Uterus (tissue), 7 donors: ENCODE measurements around the genes MAPRE2, MOCOS and CELF4.

DNA sequence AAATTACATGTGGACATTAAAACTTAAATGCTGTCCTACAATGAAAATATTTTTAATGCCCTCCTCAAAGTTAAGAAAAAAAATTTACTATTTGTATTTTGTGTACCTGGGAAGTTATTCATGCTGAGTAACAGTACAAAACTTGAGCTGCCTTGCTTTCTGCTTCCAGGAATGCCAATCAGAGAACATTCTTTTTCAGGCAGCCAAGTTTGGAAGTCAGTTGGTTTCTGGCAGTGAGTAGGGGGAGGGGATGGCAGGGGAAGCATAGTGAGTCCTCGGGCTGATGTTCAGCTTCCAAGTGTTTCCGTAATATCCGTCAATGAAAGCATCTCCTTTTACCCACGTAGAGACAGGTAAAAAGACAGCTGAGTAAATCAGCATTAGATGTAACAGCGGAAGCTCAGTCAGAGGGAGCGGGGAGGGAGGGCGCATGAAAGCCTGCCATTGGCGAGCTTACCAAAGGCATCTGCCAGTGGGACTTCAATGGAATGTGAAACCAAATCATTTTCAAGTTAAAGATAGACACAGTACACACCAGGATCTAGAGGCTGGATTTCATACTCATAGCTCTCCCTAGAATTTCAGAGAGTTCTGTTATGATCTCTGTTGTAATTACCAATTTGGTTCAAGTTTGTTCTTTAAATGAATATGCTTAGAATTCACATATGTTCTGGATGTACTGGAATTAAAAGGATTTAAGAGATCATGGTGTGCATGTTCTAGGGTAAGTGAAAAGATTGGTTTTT, 117.1 kb upstream of the DTNA start:
- PRO-cap, 4 experiments: peak in 3 of 4 experiments; most common plus-strand start position 236 of the sequence (in 1)
- RAMPAGE, long total RNA, 2 experiments: start-site peak on the plus strand in 1 of 2 experiments, centred at position 521 of the sequence, 12 reads per replicate
- RRBS: no CpG with 5 or more reads among the region's 8 CpGs

DNA sequence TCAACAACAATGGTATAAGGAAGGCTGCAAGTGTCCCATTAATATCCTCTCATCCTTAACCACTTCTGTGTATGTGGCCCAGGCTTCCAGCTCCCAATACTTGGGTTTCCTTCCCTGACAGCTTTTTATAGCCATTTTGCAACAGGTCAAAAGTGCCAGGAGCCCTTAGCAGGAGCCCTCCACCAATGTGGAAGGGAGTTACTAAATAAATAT, 84.2 kb upstream of the MAPRE2 start:
- PRO-cap, 4 experiments: no peak in any of the 4 experiments
- RAMPAGE, long total RNA, 2 experiments: no peak in any of the 2 experiments

GRCh38 chr18:34976766-34977213, 64.4 kb upstream of the MAPRE2 start:
- PRO-cap, 4 experiments: peak in 4 of 4 experiments; most common plus-strand start chr18:34977056 (in 4); most common minus-strand start chr18:34976942 (in 3)
- RAMPAGE, long total RNA, 2 experiments: no peak in any of the 2 experiments
- RRBS: 2% methylated on average over 17 of the region's 42 CpGs

- PRO-cap, 4 experiments: no peak in any of the 4 experiments
- RAMPAGE, long total RNA, 2 experiments: no peak in any of the 2 experiments
- RRBS: no CpG with 5 or more reads among the region's 2 CpGs
Measured at GRCh38 chr18:35030228-35030610, 11.0 kb upstream of the MAPRE2 start.

DNA sequence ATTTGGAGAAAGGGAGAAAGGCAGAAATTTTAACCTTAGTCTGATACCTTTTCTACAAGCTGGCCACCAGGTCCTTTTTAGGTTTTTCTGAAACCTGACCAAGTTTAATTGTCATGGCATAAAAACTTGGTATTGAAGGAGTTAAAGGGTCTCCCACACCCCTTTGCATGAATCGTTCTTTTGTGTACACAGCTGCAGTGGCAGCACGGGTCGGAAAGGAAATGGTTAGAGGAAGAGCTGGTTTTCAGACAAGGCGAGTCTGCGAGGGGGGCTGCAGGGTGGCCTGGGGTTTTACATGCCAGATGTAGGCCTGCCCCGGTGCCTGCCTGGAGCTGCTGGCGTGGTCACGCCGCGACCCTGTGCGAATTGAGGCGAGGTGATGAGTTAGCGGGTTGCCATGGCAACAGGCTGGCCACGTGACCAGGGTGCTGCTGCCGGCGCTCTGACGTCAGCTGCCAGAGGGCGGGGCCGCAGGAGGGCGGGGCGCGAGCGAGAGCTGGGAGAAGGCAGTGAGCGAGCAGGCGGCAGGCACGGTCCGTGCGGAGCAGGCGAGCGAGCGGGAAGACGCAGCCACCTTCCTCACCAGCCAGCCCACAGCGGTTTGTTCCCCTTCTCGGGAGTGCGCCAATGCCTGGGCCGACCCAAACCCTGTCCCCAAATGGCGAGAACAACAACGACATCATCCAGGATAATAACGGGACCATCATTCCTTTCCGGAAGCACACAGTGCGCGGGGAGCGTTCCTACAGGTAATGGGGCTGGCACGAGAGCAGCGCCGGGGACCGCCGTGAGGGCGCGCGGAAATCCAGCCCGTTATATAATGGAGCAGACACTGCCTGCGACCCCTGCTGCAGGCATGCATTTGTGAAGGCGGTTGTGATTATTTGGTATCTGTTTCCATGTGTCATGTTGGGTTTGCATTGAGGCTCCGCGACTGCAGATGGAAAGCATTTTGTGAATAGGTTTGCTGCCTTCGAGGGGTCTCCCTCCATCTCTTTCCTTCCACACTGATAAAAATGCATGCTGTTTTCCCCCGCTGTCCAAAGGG, at the start of gene MAPRE2:
Gene MAPRE2, plus strand, starts transcription at position 501 of the 1,048 bp plus-strand sequence.
- PRO-cap, 4 experiments: peak in 4 of 4 experiments; most common plus-strand start position 531 of the sequence (in 3); most common minus-strand start position 354 of the sequence (in 2)
- RAMPAGE, long total RNA, 2 experiments: start-site peak on the plus strand in 1 of 2 experiments, centred at position 516 of the sequence, 435 reads per replicate
- RRBS: under 1% methylated on average over 13 of the region's 58 CpGs

- PRO-cap, 4 experiments: no peak in any of the 4 experiments
- RAMPAGE, long total RNA, 2 experiments: no peak in any of the 2 experiments
- RRBS: no CpG with 5 or more reads among the region's 5 CpGs
Measured at GRCh38 chr18:35083223-35083813, 42.1 kb downstream of the MAPRE2 start.

DNA sequence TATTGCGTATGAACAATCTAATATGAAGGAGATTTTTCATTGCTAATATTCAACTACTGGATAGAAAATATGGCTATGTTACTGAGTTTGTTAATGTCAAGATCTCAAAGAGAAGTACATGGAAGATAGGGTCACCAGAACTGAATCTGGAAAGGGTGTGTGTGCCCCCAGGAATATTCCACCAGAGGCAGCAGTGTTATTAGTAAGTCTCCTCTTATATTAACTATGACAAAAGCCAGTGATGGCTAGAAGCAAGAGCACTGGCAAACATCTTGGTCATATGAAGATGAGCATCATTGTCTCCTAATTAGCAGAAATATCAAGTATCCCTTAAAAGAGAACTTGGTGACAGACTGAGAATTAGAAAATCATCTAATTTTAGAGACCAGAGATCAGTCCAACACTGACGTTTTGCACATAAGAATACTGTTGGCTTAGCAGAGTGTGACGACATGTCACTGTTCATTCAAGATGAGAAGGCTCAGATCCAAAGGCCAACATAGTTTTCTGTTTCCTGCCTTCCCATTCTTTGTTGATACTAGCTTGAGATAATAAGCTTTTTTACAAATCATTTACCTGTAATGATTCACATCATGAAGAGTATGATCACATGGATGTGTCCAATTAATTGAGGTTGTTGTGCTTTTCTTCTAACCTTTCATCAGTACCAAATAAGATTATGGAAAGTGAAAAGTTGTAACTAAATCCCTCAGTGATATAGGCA, 44.3 kb downstream of the MAPRE2 start:
- PRO-cap, 4 experiments: no peak in any of the 4 experiments
- RAMPAGE, long total RNA, 2 experiments: no peak in any of the 2 experiments
- RRBS: no CpG with 5 or more reads among the region's 3 CpGs

- PRO-cap, 4 experiments: no peak in any of the 4 experiments
- RAMPAGE, long total RNA, 2 experiments: no peak in any of the 2 experiments
- RRBS: no CpG with 5 or more reads among the region's 2 CpGs
Measured at GRCh38 chr18:35172425-35172982, 68.3 kb upstream of the ZNF397 start.

DNA sequence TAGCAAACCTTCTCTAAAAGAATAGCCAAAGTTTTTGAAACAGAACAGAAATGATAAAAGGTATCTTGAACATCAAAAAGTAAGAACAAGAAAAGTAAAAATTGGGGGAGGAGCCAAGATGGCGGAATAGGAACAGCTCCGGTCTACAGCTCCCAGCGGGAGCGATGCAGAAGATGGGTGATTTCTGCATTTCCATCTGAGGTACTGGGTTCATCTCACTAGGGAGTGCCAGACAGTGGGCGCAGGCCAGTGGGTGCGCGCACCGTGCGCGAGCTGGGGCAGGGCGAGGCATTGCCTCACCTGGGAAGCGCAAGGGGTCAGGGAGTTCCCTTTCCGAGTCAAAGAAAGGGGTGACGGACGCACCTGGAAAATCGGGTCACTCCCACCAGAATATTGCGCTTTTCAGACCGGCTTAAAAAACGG, 35.1 kb upstream of the ZNF397 start:
- PRO-cap, 4 experiments: no peak in any of the 4 experiments
- RAMPAGE, long total RNA, 2 experiments: no peak in any of the 2 experiments
- RRBS: no CpG with 5 or more reads among the region's 19 CpGs

DNA sequence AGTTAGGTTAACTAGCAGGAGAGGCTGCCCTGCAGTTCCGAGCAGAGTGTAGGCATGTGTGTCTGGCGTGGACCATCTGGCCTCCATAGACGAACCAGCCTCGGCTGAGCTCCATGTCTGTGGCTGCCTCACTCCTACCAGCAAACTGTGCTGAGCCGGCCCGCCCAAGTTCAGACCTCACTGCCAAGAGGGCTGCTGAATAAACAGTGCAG, 27.4 kb downstream of the INO80C start:
- PRO-cap, 4 experiments: no peak in any of the 4 experiments
- RAMPAGE, long total RNA, 2 experiments: no peak in any of the 2 experiments
- RRBS: no CpG with 5 or more reads among the region's 6 CpGs

DNA sequence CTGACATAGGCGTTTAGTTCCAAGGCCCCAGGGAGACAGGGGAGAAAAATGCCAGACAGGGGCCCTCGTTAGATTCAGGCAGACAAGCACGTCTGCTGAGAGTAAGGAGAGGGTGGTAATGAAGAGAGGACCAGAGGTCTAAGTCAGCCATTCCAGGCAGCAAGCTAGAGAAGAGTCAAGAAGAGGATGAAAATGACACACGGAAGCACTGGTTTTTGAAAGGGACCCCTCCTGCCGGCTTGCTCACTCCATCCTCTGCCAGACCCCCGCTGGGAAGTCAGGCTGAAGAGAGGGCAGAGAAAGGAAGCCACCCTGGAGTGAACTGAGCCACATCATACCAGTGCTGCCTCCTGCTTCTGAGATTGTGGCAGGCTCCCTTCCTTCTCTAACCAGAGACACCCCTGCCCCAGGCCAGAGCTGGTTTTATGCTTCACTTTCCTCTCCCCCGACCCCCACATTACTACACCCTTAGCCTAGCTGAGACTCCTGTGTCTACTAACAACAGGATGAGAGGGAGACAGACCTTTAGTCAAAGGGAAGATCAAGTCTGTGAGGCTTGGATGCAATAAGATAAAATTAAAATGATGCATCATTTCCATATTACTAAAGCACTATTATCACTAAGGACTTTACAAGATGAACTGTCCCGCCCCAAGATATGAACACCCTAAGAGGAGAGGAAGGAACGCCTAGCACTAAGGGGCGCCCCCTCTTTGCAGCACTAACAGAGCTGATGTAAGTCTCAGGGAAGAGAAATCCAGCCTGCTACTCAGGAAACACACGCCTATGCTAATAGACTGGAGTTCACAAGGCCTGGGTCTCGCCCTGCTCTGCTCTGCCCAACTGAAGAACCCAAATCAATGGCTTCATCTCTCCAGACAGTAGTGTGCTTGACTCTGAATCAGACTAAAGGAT, 6.3 kb downstream of the INO80C start:
- PRO-cap, 4 experiments: no peak in any of the 4 experiments
- RAMPAGE, long total RNA, 2 experiments: no peak in any of the 2 experiments
- RRBS: no CpG with 5 or more reads among the region's 12 CpGs

- PRO-cap, 4 experiments: no peak in any of the 4 experiments
- RAMPAGE, long total RNA, 2 experiments: no peak in any of the 2 experiments
- RRBS: no CpG with 5 or more reads among the region's 2 CpGs
Measured at GRCh38 chr18:35667714-35668289, 86.3 kb downstream of the GALNT1 start.

DNA sequence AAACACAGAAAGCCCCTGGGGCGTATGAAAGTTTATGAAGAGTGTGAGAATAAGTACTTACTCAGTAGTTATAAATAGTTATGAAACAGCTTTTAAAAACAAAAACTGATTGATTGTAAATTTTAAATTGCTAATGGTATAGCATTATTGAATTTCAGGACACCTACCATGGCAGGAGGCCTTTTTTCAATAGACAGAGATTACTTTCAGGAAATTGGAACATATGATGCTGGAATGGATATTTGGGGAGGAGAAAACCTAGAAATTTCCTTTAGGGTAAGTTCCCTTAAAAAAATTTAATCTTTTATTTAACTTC, 107.4 kb downstream of the GALNT1 start:
- PRO-cap, 4 experiments: no peak in any of the 4 experiments
- RAMPAGE, long total RNA, 2 experiments: start-site peak on the plus strand in 1 of 2 experiments, centred at position 257 of the sequence, 15 reads per replicate
- RRBS: no CpG with 5 or more reads among the region's 1 CpG

DNA sequence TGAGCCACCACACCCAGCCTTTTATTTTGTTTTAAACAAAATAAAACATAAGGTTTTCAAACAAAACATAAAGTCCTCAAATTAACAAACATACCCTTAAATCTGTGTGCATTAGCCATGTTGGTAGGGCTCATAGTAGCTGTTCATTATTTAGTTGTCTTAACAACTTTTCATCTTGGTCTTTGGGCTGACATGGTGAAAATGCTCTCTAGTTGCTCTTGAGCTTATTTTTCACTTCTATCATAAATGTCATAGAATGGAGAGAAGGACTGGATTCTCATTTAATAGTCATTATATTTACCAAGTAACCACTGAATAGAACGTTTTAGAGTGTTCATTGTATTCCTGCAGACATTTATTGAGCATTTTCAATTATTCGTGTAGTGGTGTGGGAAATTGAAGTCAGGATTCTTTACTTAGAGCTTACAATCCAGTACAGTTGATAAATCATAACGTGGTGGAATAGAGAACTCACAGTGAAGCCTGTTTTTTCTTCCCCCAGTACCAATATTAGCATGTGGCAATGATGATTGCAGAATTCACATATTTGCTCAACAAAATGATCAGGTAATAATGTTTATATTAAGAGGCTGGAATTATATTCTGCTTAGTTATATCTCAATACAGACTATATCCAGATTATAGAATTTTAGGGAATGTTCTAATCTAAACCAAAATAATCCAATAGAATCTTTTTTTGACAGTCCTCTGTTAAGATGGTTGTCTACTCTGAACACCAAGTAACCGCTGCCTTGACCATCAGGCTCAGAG, 11.1 kb downstream of the ELP2 start:
- PRO-cap, 4 experiments: no peak in any of the 4 experiments
- RAMPAGE, long total RNA, 2 experiments: no peak in any of the 2 experiments
- RRBS: no CpG with 5 or more reads among the region's 4 CpGs

- PRO-cap, 4 experiments: no peak in any of the 4 experiments
- RAMPAGE, long total RNA, 2 experiments: no peak in any of the 2 experiments
- RRBS: no CpG with 5 or more reads among the region's 3 CpGs
Measured at GRCh38 chr18:36176060-36176557, 11.2 kb upstream of the MOCOS start.

GRCh38 chr18:36187242-36187610, at the start of gene MOCOS:
Gene MOCOS, plus strand, starts transcription at chr18:36187497.
- PRO-cap, 4 experiments: peak in 4 of 4 experiments; most common plus-strand start chr18:36187530 (in 3); most common minus-strand start chr18:36187421 (in 3)
- RAMPAGE, long total RNA, 2 experiments: no peak in any of the 2 experiments
- RRBS: 2% methylated on average over 22 of the region's 36 CpGs

- PRO-cap, 4 experiments: peak in 3 of 4 experiments; most common plus-strand start chr18:37394261 (in 2); most common minus-strand start chr18:37394178 (in 1)
- RAMPAGE, long total RNA, 2 experiments: no peak in any of the 2 experiments
- RRBS: 3% methylated on average over 13 of the region's 66 CpGs
Measured at GRCh38 chr18:37393768-37394875, 171.5 kb downstream of the CELF4 start.

- PRO-cap, 4 experiments: peak in 4 of 4 experiments; most common plus-strand start chr18:37566277 (in 4)
- RAMPAGE, long total RNA, 2 experiments: no peak in any of the 2 experiments
- RRBS: 3% methylated on average over 30 of the region's 84 CpGs
Measured at GRCh38 chr18:37565380-37566343, at the start of gene CELF4. Gene CELF4, minus strand, starts transcription at chr18:37565798.

GRCh38 chr18:43933079-43933794, 655.9 kb upstream of the SYT4 start:
- PRO-cap, 4 experiments: no peak in any of the 4 experiments
- RAMPAGE, long total RNA, 2 experiments: no peak in any of the 2 experiments
- RRBS: no CpG with 5 or more reads among the region's 8 CpGs

- PRO-cap, 4 experiments: no peak in any of the 4 experiments
- RAMPAGE, long total RNA, 2 experiments: no peak in any of the 2 experiments
- RRBS: no CpG with 5 or more reads among the region's 2 CpGs
Measured at GRCh38 chr18:44589519-44589876, 91.2 kb upstream of the SETBP1 start.